ENCODE data around the genes SLC52A3, ANGPT4 and TMEM74B.

DNA sequence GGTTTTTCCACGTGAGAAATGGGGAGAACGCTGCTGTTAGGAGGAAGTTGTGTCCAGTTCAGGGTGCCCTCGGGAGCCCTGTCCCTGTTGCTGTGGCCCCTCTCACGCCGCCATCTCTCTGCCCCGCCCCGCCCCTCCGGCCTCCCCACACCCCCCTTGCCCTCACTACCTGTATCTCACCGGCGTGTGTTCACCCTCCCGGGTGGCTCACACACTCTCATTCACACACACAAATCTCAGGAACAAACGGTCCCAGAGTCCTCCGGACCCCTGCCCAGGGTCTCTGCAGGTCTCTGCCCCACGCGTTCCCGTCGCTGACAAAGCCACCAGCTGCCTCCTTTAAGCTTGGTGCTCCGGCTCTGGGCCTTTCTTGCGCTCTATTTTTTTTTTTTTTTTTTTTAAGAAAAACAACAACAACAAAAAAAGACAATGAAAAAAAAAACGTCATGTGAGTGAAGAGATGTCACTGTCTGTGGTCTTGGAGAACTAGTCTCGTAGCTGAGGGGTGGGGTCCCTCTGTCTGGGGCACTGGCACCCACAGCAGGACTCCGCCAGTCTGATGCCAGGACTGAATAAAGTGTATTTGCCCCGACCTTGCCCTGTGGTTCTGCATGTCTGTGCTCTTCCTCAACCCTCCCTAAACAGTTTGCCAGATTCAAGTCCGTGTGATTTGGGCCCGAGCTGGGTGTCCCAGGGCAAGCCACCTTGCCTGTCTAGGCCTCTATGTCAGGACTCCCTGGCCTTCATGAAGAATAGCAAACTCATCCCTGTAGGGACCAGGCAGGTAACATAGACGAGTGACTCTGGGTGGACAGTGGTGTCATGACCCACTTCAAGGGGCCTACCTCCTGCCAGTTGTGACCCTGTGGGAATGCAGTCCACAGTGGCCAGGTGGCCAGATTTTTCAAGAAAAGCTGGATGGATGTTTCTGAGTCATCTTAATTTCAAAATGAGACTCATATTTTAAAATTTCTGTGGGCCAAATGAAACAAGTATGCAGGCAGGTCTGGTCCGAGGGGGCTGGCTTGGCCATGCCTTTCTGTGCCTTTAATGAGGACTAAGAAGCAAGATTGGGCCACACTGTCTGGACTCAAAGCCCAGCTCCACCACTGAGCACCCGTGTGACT lies 3.1 kb downstream of the SOX12 start:
- RRBS: 42% methylated on average over 4 of the region's 28 CpGs

DNA sequence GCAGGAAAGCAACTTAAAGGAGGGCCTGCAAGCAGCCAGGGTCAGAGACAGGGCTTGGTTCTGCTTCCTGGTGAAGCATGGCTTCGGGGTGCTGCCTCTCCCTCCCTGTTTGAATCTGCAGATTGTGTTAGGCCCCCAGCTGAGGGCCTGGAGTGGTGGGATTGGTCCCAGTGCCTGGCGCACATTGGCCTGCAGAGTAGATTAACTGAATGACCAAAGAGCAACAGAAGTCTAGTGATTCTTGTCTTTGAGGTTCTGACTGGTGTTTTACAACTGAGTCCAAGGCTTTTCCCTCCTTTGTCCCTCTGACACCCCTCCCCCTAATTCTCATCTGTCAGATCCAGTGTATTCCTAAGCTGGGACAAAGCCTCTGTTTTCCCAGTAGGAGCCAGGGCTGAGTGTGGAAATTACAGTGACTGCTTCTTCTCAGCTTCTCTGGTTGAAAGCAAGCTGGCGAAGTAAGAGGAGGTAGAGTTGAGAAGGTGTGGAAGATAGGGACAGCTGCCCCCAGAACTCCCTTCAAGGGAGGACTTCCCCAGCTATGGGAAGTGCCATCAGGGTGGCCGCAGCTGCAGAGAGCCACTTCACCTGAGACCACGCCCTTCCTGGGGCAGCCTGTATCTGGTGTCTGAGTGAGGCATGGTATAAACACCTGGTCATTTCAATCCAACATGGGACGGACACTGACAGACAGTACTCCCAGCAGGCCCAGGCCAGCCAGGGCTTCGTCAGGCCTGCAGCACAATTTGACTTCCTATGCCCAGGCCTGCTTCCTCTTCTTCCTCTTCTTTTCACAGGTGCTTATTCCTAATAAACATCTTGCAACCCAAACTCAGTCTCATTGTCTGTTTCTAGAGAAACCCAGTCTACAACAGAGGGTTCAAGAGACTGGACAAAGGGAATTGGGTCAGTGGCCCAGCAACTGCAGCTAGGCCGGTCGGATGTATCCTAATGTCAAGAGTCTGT lies 4.3 kb downstream of the SOX12 start:
- RRBS: no CpG with 5 or more reads among the region's 9 CpGs

- RRBS: no CpG with 5 or more reads among the region's 6 CpGs
These were observed 24.6 kb downstream of the TBC1D20 start for GRCh38 chr20:437690-438217.

DNA sequence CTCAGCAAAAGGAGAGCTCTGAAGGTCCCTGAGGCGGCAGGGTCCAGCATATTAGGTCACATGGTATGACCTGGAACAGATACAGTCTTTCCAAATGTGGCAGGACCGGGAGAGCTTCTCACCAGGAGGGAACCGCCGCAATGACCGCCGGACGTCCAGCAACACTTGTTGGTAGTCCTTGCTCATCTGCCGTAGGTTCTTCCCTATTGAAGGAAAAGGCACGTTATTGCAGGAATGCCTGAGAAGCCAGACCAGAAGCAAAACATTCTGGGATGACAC lies 17.5 kb downstream of the TBC1D20 start:
- RRBS: no CpG with 5 or more reads among the region's 9 CpGs

DNA sequence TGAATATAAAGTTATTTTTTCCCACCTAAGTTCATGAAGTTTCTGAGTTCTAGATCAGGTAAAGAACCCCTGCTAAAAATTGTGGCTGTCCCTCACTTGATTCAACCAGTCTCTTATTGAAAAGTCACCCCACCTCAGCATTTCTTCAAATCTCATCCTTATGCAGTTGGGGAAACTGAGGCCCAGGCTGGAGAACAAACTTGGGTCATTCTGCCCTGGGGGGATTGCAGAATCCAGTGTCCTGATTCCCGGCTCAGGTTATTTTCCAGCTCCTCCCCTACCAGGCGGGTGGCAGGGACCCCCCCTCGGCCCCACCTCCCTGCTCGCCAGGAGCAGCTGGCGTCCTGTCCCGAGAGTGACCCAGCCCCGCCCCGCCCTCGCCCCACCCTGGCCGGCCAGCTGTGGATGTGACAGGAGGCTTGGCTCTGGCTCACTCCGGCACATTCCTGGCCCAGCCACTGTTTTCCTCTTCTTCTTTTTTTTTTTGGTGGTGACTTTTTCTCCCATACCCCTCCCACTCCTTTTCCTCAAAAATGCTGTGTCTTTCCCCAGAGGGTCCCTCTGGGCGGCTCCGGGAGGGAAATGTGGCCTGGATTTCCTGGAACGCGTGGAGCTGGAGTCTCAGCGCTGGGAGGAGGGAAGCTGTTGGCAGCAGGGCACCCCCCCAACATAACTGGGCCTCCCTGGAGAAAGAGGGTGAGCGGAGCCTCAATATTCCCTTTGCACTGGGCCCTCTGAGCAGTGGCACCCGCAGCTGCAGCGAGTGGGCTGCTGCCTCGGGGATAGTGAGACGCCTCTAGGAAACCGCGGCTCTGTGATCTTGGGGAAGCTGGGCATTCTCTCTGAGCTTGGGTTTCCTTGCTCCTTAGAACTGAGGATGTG lies 28.2 kb upstream of the CSNK2A1 start:
- RRBS: 0% methylated on average over 1 of the region's 23 CpGs

- RRBS: no CpG with 5 or more reads among the region's 14 CpGs
These were observed 14.6 kb downstream of the TCF15 start for GRCh38 chr20:595381-596017.

- RRBS: no CpG with 5 or more reads among the region's 39 CpGs
These were observed 790 bp downstream of the TCF15 start for GRCh38 chr20:609214-609824.

- RRBS: no CpG with 5 or more reads among the region's 15 CpGs
These were observed 907 bp upstream of the SRXN1 start for GRCh38 chr20:653858-654355.

GRCh38 chr20:672823-673110 lies 2.8 kb downstream of the SCRT2 start:
- RRBS: no CpG with 5 or more reads among the region's 11 CpGs

- RRBS: no CpG with 5 or more reads among the region's 18 CpGs
These were observed at the start of gene SLC52A3 for GRCh38 chr20:768196-769097. Gene SLC52A3, minus strand, starts transcription at chr20:768500.

- RRBS: no CpG with 5 or more reads among the region's 2 CpGs
These were observed 12.4 kb upstream of the FAM110A start for GRCh38 chr20:821185-821409.

DNA sequence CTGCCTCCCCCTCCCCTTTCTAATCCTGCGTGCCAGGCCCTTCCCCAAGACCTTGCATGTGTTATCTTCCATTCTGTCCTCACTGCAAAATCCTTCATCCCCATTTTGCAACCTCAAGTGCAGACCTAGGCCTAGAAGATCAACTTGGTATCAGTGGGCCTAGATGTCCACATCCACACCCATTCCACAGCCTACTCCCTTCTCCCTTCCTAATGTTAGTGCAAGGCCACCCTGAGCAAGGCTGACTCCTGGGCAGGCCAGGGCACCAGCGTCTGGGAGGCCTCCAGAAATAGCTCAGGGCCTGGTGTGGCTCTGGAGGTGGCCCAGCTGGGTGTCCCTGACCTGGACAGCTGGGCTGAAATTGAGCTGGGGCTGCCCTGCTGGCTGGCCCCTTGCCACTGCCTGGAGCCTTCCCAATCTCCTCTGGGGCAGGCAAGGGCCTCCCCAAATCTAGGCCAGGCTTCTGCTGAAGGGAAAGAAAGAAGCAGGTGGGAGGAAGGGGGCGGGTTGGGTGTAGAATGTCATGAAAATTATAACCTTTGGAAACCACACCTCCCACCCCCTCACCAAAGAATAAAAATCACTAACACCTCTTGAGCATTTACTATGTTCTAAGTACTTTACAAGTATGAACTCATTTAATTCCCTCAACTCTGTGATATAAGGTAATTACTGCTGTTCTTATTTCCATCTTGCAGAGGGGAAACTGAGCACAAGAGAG lies 2.1 kb downstream of the FAM110A start:
- RRBS: no CpG with 5 or more reads among the region's 3 CpGs

GRCh38 chr20:916023-916618 lies at the start of gene ANGPT4:
Gene ANGPT4, minus strand, starts transcription at chr20:916334.
- RRBS: no CpG with 5 or more reads among the region's 15 CpGs

- RRBS: no CpG with 5 or more reads among the region's 18 CpGs
These were observed 42.7 kb upstream of the ANGPT4 start for GRCh38 chr20:958736-959243.

DNA sequence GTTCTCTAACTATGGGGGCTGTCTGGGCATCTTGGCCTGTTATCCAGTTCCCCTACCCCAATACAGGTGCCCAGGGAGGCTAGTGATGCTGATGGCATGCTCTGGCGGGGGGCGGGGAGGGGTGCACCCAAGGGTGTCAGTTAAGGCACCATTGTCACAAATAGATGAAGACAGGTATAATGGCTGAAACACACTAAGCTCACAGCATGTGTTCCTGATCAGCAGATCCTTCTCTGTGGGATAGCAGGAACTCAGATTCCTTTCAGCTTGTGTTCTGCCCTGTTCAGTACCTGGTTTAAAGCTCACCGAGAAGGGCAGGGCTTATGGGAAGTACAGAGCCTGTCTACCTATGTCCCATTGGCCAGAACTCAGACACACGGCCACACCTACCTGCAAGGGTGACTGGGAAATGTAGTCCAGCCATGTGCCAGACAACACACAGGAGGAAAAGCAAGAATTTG lies 3.4 kb upstream of the RSPO4 start:
- RRBS: no CpG with 5 or more reads among the region's 4 CpGs

- RRBS: 3% methylated on average over 63 of the region's 141 CpGs
These were observed at the start of gene TMEM74B for GRCh38 chr20:1184523-1185762. Gene TMEM74B, minus strand, starts transcription at chr20:1184981.

GRCh38 chr20:1300852-1301497 lies 28.0 kb downstream of the SDCBP2 start:
- RRBS: no CpG with 5 or more reads among the region's 11 CpGs

DNA sequence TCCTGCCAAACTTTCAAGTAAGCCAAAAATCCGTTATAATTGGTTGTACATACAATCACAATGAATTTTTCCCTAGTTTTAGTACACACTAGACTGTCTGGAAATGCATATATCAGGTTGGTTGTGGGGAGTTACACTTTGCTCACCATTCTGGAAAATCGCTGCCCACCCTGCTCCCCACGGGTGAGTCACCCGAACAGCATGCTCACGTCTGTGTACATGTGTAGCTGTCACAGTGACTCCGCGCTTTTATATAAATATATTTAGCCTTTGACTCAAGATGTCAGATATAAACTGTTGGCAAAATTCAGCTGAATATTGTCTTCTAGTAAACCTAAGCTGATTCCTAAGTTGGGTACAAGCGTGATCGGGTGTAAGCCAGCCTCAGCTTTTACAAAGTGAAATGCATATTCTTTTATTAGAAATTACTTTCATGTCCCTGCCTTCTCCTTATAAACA lies 4.4 kb downstream of the SDCBP2 start:
- RRBS: no CpG with 5 or more reads among the region's 9 CpGs

DNA sequence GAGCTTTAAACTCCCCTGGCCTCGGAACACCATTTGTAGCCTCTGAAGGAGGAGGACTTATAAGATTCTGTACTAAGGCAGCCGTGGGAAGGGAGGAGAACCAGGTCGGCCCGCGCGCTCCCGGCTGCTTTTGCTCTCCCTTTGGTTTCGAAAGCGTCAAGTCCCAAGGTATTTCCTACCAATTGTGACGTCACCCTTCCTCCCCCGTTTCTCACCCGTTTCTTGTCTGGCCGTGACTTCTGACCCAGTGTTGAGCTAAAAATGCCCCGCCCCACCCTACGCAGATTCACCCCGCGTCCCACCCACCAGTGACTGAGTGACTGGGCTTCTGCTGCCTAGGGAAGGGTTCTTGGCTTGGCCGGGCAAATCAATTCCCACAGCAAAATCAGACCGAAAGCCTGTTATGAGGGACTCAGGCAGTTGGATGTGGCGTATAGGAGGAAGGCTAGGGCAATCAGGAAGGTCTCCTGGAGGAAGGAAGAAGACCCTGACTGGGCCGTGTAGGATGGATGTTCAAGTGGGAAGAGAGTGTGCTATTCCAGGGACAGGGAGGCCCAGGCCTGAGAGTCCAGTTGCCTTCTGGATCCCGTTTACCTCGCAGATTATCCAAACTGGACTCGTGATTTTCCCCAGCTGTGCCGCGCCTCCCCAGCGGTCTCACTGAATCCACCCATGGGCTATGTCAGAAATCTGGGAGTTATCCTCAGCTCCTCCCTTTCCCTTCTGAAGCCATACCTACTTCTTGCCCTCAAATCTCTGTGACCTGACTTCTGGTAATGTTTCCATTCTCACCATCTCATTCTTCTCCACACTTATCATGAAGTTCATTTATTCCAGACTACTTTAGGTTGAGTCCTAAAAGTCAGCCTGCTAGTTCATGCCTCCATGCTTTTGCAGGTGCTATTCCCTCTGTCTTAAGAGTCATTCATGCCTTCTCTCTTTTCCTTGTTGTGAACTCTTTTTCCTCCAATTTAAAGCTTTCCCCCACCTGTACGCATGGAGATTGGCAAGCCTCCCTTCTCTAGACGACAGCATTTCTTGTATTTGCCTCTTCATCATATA lies 3.0 kb downstream of the SDCBP2 start:
- RRBS: no CpG with 5 or more reads among the region's 29 CpGs

- RRBS: no CpG with 5 or more reads among the region's 7 CpGs
These were observed 30.9 kb upstream of the FKBP1A start for GRCh38 chr20:1423732-1424089.

Data from epidermal melanocyte (primary cell).